Myometrial cell (primary cell): Measurements from ENCODE around the genes STPG4 and STON1.

GRCh38 chr2:46549138-46549970, 7.0 kb upstream of the ATP6V1E2 start:
- RAMPAGE, long total RNA, result no peak

- RAMPAGE, long total RNA, result no peak
Measured at GRCh38 chr2:46866792-46867287, 48.8 kb downstream of the MCFD2 start.

DNA sequence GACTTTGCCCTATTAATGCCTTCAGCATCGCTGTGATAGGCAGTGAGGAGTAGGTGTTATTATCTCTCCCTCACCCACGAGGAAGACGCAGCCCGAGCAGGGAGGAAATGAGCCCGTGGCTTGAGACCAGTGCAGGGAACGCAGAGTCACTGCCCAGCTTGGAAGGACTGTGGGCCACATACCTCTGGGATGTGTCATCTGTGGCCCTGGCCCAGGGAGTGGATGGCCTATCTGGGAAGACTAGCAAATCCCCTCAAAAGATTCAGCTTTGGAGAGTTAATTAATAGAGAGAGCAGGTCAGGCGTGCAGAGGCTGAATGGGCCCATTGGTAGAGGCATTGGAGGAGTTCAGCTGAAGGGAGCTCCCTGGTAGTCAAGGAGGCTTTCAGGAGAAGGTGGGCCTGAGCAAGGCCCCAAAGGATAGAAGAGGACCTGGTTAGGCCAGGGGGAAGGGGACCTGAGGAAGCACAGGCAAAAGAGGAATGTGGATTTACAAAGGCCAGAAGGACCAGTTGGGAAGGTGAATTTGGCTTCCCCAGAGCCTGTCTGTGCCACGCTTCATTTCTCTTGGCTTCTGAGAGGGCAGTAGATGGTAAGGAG, 14.2 kb downstream of the TTC7A start:
- RAMPAGE, long total RNA, result no peak

DNA sequence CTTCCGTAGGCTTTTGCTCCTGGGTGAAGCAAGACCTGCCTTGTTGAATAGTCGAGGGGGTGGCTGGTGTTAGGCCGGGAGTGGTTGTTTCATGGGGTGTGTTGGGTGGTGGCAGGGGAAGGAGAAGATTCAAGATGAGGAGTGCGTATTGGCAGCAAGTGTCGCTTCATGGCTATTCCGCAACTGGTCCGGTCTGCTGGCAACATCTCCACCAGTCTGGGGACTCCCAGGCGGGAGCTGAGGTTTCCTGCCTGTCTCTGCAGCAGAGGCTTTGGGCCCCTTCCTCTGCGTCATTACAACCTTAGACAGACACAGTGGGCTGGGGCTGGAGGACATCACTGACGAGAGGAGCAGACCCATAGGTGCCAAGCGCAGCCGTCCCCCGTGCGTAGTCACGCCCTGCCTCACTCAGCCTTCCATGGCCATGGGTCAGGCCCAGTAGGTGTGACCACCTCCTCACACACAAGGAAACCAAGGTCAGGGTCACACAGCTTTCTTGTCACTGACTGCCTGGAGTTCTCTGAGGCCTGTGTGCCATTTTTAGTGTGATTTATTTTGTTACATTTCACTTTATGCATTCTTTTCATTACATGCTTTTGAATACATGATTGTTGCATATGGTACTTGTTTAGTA, 38.6 kb downstream of the TTC7A start:
- RAMPAGE, long total RNA, result no peak

- RAMPAGE, long total RNA, result no peak
Measured at GRCh38 chr2:47012843-47013336, 71.9 kb downstream of the TTC7A start.

GRCh38 chr2:47035771-47036888, 95.1 kb downstream of the TTC7A start:
- RAMPAGE, long total RNA, result no peak

DNA sequence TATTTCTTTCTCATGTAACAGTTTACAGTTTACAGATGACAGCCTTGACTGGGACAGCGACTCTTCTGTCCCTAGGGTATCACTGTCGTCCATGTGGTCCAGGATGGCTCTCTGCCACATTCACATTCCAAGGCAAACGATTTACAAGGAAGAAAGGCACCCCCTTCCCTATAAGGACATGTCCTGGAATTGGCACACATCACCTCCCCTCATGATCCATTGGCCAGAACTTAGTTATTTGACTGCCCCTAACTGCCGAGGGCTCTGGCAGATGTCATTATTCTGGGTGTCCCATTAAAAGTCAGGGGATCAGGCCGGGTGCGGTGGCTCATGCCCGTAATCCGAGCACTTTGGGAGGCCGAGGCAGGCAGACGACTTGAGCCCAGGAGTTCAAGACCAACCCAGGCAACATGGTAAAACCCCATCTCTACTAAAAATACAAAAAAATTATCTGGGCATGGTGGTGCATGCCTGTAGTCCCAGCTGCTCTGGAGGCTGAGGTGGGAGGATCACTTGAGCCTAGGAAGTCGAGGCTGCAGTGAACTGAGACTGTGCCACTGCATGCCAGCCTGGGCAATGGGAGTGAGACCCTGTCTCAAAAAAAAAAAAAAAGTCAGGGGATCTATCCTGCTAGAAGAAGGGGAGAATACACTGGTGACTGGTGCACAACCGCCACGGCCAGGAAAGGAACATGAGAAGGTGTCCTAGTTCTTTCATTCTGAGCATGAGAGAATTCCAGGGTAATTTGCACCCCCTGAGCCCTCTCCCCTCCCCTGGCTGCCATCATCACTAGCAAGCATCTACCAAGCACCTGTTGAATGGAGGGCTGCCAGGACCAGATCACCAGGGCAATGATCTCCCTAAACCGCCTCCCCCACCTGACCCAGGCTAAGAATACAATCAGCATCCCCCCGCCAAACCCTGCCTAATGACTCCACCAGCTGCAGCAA, 100.6 kb downstream of the STPG4 start:
- RAMPAGE, long total RNA, result no peak

DNA sequence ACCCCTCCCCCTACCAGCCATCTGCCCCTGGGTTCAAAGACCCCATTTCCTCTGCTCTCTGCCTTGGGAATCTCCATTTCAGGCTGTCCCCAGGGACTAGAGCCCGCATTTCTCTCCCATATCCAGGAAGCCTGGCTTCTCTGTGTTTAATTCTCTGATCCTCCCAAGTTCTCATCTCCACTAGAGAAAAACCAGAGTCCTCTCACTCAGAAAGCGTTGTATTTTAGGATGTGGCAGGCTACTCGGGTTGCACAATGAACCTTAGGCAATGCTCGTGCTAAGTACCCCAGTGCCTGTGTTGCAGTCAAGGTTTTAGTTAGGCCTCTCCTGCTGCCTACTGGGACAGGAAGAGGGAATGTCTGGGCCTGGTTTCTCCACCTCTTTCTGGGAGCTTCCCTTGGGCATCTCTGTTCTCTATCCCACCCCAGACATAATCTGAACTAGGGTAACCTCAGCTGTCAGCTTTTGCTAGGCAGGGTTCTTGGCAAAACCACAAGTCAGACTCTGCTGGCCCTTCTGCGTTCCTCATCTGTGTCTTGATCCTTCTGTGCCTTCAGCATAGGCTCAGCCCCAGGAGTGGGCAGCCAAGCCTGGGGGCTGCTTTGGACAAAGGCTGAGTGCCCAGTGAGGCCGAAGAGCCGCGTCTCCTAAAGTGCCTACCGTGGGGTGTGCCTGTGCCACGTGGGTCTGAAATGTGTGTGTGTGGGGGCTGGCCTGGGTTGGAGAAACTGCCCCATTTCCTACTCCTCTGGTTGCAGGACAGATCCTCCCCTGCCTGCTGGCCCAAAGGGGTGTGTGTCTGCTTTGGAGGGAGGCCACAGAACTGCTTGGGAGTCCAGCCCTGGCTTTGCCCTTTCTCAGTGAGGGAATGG, 96.8 kb downstream of the STPG4 start:
- RAMPAGE, long total RNA, result no peak

DNA sequence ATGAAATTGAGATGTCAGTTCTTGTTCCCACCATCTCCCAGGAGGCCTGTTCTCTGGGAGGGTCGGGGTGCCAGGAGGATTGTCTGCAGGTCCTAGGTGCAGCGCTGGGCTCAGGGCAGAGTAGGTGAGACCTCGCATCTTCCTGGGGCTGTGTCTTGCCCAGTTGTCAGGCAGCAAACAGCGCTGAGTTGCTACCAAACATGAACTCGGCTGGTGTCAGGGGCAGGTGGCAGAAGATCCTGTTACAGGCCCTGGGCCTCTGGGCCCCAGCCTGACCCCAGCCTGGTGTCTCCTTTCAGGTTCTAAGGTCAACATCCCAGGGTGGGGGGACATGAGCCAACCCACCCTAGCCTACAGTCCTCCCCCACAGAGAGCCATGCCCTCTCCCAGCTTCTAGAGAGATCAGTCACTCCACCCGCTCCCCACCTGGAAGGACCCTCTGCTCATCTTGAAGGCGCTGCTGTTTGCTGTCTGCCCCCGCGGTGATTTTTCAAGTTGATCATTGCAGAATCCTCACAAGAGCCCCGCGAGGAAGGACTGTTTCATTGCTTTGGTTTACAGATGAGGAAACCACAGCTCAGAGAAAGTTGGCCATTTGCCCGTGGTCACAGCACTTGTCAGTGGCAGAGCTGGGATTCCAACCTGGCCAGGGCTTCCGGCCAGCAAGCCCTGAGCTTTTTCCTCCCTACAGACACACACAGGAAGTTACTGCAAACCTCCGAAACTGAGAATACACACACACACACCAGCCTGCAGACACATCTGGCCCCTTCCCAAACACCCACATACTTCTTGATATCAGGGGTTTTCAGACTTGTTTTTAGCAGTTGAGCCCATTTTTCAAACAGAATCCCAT, 83.9 kb downstream of the STPG4 start:
- RAMPAGE, long total RNA, result no peak

GRCh38 chr2:47072626-47073407, 82.3 kb downstream of the STPG4 start:
- RAMPAGE, long total RNA, result no peak

- RAMPAGE, long total RNA, result no peak
Measured at GRCh38 chr2:47155022-47155478, at the start of gene STPG4. Gene STPG4 (minus strand): TSS chr2:47155308.

DNA sequence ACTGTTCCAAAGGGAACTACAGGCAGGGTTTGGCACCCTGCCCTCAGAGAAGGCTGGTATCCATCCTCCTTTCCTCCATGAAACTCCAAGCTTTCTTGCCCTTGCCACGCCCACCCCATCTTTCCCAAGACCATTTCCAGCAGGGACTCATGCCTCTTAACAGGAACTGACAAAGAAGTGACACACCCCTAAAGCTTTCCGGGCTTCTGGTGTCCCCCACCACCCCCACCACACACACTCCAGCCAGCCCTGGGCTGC, 93.3 kb upstream of the CALM2 start:
- RAMPAGE, long total RNA, result no peak

- RAMPAGE, long total RNA, result no peak
Measured at GRCh38 chr2:47345882-47346197, 23.3 kb upstream of the EPCAM start.

GRCh38 chr2:47965048-47965513, 58.8 kb upstream of the FBXO11 start:
- RAMPAGE, long total RNA, result no peak

GRCh38 chr2:48441452-48442162, 1.0 kb downstream of the PPP1R21 start:
- RAMPAGE, long total RNA, result no peak

- RAMPAGE, long total RNA, result start-site peak on the plus strand at chr2:48530166-48530196, 491 and 510 reads in 2 replicates
Measured at GRCh38 chr2:48529645-48530928, at the start of gene STON1. Gene STON1 (plus strand): TSS chr2:48530154.

DNA sequence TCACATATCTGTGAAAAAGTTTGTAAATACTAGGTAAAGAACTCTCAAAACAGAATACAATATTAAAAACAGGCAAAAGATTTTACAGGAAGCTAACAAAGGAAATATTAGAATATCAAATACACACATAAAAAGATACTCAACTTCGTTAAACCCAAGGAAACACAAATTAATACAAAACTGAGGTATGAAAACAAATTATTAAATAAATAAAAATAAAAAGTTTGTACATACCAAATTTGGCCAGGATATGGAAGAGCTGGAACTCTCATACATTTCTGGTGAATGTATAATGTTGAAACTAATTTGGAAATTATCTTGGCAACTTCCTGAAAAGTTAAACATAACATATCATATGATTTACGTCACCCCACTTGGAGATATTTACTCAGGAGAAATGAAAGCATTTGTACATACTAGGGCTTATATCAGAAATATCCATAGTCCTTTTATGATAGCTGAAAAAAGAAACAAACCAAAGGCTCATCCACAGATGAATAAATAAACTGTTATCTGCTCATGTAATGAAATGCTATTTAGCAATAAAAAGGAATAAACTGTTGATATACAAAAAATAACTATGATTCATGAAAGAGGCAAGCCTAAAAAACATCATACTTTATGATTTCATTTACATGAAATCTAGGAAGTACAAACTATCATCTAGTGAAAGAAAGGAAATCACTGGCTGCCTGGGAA, 318.1 kb upstream of the NRXN1 start:
- RAMPAGE, long total RNA, result no peak

- RAMPAGE, long total RNA, result no peak
Measured at GRCh38 chr2:51990625-51991093, 958.7 kb upstream of the NRXN1 start.

DNA sequence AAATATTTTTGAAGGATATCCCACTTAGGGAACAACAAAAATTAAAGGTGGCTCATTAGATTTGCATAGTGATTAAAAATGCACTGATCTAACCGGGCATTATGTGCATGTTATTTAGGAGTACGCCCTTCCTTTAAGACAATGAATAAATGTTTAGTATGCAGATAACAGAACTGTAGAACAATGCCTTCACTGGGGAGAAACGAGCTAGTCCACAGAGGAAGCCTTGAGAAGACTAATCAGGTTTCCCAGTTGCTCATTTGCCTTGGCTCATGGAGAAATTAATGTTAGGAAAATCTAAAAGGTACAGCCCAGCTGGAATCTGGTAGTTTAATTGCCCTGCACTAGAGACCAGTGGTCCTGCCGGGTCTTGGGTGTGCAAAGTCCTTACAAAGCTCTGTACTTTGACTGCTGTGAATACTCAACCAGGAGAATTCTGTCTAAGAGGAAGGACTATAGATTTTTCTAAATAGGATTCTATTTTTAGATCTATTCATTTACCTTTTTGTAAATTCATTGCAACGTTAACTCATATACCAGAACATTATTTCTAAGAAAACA, 519.2 kb upstream of the CHAC2 start:
- RAMPAGE, long total RNA, result no peak

GRCh38 chr2:53714124-53714656, 53.4 kb upstream of the CHAC2 start:
- RAMPAGE, long total RNA, result no peak